ENCODE measurements around a stretch of chr9.

DNA sequence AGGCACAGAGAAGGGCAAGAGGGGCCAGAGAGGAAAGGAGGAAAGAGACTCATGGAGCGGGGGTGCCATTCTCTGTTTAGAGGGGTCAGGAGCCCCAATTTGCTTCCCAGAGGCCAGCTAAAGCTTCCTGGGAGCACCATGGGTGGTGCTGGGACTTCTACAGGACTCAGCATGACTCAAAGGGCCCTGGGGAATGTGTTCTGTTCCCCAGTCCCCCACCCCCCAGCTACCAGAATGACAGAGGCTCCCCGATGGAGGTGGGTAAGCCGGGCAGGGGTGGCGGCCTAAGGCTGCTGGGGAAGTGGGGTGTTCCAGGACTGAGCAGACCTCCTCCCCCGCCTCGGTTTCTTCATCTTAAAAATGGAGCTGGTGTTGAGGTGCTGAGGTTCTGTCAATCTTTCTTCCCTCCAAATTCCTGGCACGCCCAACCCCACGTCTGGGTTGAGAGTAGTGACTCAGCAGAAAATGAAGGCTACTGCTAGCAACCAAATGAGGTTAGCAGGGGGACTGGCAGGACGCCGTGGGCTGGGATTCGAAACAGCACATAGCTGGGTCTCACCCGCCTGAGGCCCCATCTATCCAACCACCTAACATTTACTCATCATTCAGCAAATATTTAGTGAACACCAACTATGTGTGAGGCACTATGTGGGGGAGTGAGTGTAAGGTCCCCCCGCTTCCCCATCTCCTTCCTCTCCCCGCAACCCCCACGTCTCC is 50.4 kb downstream of the C9orf50 start:
- PRO-cap, result no peak
- RAMPAGE, long total RNA, result no peak
- RRBS, result no CpG with 5 or more reads among the region's 15 CpGs

DNA sequence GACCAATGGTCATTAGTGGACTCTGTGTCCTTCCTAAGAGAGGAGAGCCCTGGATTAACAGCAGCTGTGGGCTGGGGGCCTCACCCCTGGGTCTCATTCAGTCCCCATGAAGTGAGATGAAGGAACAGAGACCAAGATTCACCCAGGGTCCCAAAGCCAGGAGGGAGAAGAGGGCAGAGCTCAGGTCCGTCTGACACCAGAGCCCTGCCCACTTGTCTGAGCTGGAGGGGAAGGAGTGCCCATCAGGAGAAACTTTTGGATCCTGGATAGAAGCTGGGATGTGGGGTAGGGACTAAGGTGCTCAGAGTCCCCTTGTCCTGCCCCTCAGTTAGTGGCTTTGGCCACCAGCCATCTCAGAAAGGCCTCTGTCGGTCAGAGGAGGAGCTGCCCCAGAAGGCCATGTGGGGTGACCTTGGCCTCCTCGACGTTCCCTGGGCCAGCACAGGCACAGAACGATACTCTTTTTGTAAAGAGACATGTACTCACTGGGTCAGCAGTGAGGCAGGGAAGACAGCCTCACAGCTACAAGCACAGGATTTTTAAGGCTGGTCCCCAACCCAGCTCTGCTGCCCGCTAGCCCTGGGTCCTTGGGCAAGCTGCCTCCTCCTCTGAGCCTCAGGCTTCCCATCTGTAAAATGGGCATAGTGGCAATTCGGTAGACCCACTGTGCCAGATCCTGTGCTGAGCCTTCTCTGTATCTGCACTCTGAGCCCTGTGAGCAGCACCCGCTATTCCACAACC is 49.5 kb downstream of the C9orf50 start:
- PRO-cap, result no peak
- RAMPAGE, long total RNA, result no peak
- RRBS, result no CpG with 5 or more reads among the region's 8 CpGs

GRCh38 chr9:129597719-129598456 is 23.0 kb downstream of the C9orf50 start:
- PRO-cap, result no peak
- RAMPAGE, long total RNA, result no peak
- RRBS, result 9% methylated on average over 7 of the region's 23 CpGs

DNA sequence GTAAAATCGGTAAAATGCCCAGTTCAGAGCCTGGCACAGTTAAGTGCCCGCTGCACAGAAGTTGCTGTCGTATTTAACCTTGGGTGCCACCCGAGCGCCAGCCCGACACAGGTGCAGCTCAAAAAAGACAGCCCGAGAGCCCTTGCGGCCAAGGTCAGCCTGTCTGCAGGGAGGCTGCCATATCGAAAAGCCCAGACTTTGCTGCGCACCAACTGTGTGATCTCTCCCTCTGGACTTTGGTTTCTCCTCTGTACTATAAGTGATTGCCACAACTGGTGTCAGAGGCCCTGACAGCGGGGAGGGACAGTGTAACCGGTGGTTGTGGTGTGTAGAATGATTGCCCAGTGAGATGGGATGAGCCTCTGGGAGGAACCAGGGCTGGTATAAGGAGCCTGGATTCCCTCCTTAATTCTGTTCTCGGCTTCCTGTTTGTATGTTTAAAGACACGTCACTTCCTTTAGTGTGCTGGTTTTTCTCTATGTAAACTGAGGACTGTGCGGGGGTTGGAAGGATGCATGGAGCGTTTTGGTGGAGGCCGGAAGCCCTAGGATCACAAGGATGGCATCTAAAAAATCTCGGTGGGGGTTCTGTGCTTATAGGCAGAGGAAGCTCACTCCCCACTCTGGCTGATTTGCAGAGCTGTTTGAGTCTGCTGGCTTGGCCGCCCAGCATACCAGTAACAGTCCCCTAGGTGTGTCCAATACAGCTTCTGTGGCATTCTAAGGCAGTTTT is 865 bp downstream of the NTMT1 start:
- PRO-cap, result no peak
- RAMPAGE, long total RNA, result no peak
- RRBS, result no CpG with 5 or more reads among the region's 19 CpGs

DNA sequence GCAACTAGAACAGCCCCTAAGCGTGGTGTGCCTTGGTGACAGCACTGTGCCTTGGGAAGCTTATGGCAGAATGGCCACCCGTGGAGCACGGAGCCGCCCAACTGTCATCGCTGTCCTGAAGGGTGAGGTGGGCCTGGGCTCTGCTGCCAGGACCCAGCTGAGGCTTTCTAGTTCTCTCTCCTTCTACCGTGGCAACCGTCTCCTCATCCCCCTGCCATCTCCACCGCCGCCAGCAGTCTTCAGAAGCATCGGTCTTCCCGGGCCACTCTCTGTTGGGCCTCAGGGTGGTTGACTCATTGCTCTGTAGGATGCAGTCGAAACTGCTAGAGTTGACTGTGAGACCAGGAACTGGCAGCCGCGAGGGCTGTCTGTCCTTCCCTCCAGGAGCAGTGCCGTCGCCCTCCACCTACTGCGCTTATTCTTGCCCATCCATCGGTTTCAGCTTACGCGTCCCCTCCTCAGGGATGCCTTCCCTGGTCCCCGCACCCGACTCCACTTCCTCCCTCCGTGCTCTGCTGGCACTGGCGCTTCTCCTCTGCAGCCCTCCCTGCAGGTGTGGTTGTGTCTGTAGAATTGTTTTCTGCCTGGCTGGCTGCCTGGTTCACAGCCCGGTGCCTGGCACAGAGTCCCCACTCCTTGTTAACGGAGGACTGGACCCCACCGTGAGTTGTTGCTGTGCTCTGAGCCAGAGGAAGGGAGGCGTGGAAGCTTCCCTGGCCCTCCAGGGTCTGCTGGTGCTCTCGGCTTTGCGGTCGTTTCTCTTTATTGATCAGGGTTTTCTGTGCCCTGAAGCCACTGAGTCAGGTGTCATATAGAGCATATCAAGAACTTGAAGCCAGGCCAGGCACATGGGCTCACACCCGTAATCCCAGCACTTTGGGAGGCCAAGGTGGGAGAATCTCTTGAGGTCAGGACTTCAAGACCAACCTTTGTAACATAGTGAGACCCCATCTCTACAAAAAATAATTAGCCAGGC is 5.7 kb downstream of the NTMT1 start:
- PRO-cap, result no peak
- RAMPAGE, long total RNA, result no peak
- RRBS, result no CpG with 5 or more reads among the region's 32 CpGs

- PRO-cap, result no peak
- RAMPAGE, long total RNA, result no peak
- RRBS, result no CpG with 5 or more reads among the region's 13 CpGs
These were observed 7.3 kb downstream of the NTMT1 start for GRCh38 chr9:129632960-129633973.

- PRO-cap, result no peak
- RAMPAGE, long total RNA, result no peak
- RRBS, result no CpG with 5 or more reads among the region's 13 CpGs
These were observed 37.2 kb downstream of the PRRX2 start for GRCh38 chr9:129702538-129703157.

DNA sequence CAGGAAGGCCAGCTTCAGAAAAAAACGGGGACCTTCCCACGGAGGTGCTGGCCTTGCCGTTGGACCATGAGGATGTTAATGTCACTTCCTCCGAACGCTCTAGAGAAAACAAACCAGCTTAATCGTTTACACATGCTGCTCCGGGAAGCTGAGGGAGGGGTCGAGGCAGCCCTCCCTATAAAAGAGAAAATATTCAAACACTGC is 27.0 kb downstream of the PTGES start:
- PRO-cap, result no peak
- RAMPAGE, long total RNA, result no peak
- RRBS, result no CpG with 5 or more reads among the region's 8 CpGs

- PRO-cap, result no peak
- RAMPAGE, long total RNA, result no peak
- RRBS, result no CpG with 5 or more reads among the region's 1 CpG
These were observed 10.3 kb upstream of the PTGES start for GRCh38 chr9:129763150-129763558.

- PRO-cap, result no peak
- RAMPAGE, long total RNA, result no peak
- RRBS, result no CpG with 5 or more reads among the region's 18 CpGs
These were observed 24.4 kb upstream of the PTGES start for GRCh38 chr9:129776990-129777822.

GRCh38 chr9:129932614-129933423 is 97.6 kb downstream of the USP20 start:
- PRO-cap, result no peak
- RAMPAGE, long total RNA, result no peak
- RRBS, result no CpG with 5 or more reads among the region's 9 CpGs

DNA sequence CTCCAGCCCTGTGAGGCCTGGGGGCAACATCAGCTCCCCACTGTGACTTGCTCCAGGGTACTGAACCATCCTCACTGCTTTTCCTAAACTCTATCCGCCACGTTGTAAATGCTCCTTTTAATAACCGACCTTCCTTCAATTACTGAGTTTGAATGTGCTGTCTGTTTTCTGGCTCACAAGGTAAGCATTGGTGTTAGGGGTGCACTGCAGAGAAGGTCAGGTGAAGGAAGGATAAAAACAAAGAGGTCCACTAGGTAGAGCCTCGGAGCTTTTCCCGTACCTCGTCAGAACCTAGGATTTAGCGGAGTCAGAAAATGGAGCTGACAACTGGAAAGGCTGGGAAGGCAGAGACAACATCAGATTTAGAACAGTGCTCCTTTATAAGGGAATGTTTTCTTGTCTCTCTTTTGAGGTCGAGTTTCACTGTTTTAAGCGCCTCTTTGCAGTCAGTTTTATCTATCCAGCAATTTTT is 80.7 kb downstream of the FNBP1 start:
- PRO-cap, result no peak
- RAMPAGE, long total RNA, result no peak
- RRBS, result no CpG with 5 or more reads among the region's 9 CpGs

GRCh38 chr9:129994825-129995465 is 48.0 kb downstream of the FNBP1 start:
- PRO-cap, result no peak
- RAMPAGE, long total RNA, result no peak
- RRBS, result no CpG with 5 or more reads among the region's 6 CpGs

DNA sequence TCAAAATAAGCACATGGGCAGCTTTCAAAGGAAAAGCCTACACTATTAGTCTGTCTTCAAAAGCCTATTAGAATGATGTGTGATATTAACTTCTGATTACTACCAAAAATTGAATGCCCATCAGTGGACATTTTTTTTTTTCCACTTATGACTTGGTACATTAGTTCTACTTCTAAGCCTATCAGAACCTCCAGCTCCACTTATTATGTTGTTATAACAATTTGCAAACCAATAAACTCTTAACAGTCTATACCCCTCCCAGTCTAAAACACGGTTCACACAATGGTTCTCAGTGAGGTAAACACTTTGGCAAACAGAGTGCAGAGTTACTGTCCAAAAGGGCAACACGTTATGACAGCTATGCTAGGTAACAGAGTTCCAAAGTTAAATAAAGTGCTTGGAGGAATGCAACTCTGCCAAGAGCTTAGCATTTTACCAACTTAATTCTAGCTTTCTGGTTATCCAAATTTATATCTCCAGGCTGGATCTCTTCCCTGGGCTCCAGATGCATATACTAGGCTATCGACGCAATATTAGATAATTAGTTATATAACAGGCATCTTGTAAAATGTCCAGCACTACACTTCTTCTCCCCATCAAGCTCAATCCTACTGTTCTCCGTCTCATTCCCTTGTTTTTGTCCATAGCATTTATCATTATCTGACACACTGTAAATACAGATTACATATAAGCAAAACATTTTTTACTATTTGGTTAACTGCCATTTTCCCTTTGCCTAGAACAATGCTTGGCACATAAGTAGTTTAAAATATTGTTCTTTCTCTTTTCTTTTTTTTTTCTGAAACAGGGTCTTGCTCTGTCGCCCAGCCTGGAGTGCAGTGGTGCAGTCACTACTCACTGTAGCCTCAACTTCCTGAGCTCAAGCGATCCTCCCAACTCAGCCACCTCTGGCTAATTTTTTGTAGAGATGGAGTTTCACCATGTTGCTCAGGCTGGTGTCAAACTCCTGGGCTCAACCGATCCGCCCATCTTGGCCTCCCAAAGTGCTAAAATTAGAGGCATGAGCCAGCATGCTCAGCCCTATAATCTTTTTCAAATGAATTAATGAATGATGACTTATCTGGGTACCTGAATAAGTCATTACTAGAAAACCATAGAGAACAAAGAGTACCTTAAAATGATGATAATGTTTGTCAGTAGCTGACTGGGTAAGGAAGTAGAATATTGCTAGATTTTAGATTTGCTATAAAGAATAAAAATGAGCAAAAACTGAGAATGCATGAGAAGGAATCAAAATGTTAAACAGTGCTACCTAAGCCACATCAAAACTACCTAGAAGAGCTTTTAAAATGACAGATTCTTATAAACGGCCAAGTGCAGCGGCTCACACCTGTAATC is 14.1 kb downstream of the FNBP1 start:
- PRO-cap, result no peak
- RAMPAGE, long total RNA, result no peak
- RRBS, result no CpG with 5 or more reads among the region's 11 CpGs

DNA sequence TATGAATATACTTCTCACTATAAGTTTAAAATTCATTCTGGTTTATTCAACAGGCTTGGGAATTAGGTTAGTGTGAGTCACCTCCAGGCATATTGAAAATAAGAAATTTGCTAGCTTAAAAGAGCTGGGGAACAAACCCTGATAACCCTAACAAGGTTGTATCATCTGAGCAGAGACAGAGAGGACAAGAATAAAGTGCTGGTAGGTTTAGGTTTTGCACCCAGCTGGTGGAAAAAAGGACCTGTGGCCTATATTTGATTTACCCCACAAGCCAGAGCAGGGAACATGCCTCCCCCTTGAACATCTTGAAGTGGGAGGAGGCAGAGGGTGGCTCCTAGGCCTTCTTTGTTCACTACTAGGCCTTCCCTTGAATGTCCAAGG is 12.3 kb downstream of the FNBP1 start:
- PRO-cap, result no peak
- RAMPAGE, long total RNA, result no peak

GRCh38 chr9:130041570-130042830 is 989 bp downstream of the FNBP1 start:
- PRO-cap, result no peak
- RAMPAGE, long total RNA, result no peak
- RRBS, result 1% methylated on average over 52 of the region's 90 CpGs

DNA sequence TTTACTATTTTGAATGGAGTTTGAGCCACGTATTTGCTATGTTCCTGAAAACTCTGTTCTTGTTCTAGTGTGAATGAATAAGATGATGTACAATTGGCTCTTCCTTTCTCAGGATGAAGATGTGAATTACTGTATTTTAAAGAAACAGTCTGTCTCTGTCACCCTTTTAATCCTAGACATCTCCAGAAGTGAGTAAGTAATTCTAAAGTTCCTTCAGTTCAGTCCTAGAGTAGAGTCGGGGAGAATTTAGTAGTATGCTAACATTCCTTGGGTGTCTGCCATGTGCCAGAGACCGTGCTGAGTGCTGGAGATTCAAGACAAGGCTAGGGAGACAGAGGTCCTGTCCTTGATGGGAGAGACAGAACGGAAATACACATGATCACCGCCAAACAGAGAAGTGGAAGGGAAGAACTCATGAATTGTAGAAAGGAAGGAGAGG is 23.5 kb downstream of the GPR107 start:
- PRO-cap, result no peak
- RAMPAGE, long total RNA, result no peak
- RRBS, result no CpG with 5 or more reads among the region's 5 CpGs

DNA sequence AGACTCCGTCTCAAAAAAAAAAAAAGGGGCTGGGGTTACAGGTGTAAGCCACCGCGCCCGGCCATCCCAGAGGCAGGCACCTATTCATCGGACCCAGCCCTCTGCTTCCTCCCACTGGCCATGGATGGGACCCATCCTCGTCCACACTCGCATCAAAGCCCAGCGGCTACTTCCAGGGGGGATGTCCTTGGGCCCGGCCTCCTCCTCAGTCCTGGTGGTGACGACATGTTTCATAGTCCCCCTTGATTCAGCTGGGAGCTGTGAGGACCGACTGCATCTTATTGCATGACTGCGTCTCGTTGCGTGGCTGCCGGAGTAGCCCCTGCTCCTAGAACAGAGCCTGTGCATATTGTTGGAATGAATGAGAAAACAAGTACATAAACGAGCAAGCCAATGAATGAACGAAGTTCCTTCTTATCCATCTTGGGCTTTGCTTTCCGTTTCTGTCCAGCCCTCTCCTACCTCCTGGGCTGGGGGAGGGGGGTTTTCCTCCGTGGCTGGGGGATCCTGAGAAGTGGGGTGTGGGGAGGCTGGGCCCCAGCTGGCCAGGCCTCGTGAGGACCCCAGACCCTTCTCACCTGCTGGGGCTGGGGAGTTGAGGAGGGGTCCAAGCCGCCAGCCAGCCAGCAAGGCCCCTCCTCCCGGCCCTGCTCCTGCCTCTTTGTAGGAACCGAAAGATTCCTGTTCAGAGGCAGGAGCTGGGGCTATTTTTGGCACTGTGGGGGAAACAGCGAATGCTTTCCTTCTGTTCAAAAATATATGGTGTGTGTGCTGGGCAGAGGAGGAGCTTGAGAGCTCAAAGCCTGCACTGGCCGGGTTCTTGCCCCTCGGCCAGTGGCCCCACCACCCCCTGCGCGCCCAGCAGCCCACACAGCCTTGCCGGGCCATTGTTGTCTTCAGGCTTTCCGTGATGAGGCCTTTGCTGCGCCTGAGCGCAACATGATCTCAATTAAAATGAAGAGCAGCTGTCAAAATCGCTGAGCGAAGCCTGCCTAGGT is 13.1 kb downstream of the NCS1 start:
- PRO-cap, result no peak
- RAMPAGE, long total RNA, result no peak
- RRBS, result 40% methylated on average over 8 of the region's 34 CpGs

DNA sequence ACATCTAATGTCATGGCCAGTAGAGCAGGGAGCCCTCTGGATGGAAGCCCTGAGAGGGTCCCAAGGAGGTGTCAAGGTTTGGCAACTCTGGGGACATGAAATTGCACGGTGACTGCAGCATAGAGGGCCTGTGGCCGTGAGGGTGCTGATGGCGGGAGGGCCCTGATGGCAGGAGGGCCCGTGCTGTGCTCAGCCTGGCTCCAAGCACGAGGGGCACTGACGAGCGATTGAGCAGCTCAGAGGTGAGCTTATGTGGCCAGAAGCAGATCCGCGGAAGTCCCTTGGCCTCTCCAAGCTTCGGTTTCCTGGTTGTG is 14.4 kb downstream of the NCS1 start:
- PRO-cap, result no peak
- RAMPAGE, long total RNA, result no peak
- RRBS, result no CpG with 5 or more reads among the region's 10 CpGs

- PRO-cap, result no peak
- RAMPAGE, long total RNA, result no peak
- RRBS, result no CpG with 5 or more reads among the region's 24 CpGs
These were observed 37.3 kb downstream of the NCS1 start for GRCh38 chr9:130209337-130210018.